Peripheral blood mononuclear cell (primary cell): ENCODE results near the genes CC2D1A, PRKACA and ADGRL1.

- PRO-cap, 8 experiments: peak in 8 of 8 experiments; most common plus-strand start chr19:13155286 (in 4); most common minus-strand start chr19:13155003 (in 8)
Measured at GRCh38 chr19:13154718-13155450, 4.7 kb downstream of the IER2 start.

DNA sequence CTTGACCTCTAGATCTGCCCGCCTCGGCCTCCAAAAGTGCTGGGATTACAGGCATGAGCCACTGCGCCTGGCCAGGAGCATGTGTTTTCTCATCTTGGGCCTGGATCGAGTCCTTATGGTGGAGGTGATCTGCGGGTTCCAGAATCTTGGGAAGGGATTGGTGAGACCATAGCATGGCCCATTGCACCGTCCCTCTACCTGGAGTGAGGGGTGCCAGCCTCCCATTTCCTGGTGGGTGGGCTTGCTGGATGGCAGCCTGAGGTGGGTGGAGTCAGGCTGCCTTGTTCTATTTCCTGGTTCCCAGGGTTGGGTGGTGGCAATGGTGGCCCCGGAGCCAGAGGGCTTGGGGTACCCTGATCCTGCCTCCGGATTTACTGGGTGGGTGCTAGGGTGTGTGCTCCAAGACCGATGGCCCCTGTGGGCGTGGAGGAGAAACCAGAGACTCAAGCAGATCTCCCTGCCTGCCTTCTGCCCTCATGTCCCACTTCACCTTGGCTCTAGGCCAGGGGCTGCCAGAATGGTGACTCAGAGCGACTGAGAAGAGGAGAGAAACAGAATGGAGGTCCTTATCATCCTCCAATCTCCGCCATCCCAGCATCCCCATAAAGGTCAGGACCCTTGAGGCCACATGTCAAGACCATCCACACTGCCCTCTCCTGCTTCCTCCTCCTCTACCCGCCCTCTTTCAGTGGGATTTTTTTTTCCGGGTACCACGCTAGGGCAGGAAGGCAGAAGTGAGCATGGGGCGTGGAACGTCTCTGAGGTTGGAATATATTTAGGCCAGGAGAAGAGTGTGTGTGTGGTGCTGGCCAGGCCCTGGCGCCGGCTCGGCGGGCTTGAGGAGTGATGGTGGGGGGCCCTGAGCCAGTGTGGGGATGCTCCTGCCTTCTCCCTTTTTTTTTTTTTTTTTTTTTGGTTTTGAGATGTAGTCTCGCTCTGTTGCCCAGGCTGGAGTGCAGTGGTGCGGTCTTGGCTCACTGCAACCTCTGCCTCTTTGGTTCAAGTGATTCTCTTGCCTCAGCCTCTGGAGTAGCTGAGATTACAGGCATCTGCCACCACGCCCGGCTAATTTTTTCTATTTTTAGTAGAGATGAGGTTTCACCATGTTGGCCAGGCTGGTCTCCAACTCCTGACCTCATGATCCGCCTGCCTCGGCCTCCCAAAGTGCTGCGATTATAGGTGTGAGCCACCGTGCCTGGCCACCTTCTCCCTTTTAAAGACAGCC lies 22.2 kb downstream of the IER2 start:
- PRO-cap, 8 experiments: peak in 3 of 8 experiments; most common plus-strand start position 515 of the sequence (in 2); most common minus-strand start position 493 of the sequence (in 2)

DNA sequence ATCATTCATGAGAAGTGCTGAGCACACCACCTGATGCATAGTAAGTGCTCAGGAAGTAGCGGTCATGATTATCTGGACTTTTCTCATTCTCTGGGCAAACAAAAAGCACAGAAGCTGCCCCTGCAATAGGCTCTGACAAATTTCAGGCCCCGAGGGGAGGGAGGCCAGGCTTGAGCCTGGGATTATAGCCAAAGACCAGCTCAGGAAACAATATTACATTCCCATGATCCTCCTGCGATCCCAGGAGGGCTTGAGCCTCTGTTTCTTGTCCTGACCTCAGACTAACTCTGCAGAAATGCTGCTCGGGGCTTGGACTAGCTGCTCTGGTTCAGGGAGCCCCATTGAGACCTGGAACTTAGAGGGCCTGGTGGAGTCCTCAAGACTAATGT lies 107.5 kb downstream of the CACNA1A start:
- PRO-cap, 8 experiments: no peak in any of the 8 experiments

DNA sequence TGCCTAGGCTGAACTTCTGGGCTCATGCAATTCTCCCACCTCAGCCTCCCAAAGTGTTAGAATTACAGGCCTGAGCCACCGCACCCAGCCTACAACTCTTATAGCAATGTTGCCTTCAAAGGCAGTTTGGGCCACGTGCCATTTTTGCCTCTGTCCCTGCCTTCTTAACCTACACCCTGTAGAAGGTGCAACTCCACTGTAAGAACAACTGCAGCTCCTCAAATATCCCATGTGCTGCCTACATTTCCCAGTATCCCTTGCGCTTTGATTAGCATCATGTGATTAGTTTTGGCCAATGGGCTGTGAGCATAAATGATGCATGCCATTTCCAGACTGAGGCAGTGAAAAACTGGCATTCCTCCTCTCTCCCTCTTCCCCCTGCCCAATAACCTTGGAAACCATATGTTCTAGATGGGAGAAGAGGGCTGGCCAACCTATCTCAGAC lies 58.6 kb upstream of the YJU2B start:
- PRO-cap, 8 experiments: no peak in any of the 8 experiments

GRCh38 chr19:13802906-13803474 lies 7.7 kb downstream of the ZSWIM4 start:
- PRO-cap, 8 experiments: no peak in any of the 8 experiments

GRCh38 chr19:13804543-13805232 lies 9.4 kb downstream of the ZSWIM4 start:
- PRO-cap, 8 experiments: peak in 1 of 8 experiments; most common plus-strand start chr19:13805139 (in 1)

DNA sequence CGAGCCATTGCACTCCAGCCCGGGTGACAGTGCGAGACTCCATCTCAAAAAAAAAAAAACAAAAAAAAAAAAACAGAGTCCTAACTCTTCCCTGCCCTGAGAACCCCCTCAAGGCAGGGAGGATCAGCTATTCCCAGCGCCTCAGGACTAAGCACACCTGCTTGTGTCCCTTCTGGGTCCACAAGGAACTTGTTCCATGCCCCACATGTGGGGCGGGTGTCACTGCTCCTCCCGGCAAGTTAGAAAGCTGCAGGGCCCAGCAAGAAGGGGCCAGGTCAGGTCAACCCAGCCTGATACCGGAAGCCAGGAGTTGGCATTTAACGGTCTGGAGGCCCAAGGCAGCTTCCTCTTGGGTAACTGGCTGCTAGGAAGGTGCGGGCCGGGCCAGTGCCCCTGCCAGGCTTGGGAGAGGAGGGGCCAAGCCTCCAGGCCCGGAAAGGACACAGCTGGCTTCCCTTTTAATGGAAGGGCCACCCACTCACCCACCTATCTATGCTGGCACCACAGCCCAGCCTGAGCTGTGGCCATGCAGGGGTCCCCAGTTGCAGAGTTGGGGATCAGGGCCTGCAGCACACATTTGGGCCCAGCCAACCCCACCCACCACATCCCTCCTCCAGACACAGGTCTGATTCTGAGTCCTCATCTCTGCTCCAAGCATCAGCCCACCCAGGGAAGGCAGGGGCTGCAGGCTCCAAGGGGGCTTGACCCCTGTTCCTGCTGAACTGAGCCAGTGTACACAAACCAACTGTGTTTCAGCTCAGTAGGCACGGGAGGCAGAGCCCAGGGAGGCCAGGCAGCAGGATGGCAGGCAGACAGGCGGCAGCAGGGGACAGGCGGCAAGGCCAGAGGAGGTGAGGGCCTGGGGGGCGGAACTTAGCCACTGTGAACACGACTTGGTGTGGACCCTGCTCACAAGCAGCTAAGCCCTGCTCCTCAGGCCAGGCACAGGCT lies 40.6 kb downstream of the ZSWIM4 start:
- PRO-cap, 8 experiments: peak in 7 of 8 experiments; most common plus-strand start position 347 of the sequence (in 3); most common minus-strand start position 145 of the sequence (in 5)

GRCh38 chr19:13886752-13887630 lies 10.1 kb downstream of the NANOS3 start:
- PRO-cap, 8 experiments: peak in 7 of 8 experiments; most common plus-strand start chr19:13887163 (in 4); most common minus-strand start chr19:13887026 (in 5)

DNA sequence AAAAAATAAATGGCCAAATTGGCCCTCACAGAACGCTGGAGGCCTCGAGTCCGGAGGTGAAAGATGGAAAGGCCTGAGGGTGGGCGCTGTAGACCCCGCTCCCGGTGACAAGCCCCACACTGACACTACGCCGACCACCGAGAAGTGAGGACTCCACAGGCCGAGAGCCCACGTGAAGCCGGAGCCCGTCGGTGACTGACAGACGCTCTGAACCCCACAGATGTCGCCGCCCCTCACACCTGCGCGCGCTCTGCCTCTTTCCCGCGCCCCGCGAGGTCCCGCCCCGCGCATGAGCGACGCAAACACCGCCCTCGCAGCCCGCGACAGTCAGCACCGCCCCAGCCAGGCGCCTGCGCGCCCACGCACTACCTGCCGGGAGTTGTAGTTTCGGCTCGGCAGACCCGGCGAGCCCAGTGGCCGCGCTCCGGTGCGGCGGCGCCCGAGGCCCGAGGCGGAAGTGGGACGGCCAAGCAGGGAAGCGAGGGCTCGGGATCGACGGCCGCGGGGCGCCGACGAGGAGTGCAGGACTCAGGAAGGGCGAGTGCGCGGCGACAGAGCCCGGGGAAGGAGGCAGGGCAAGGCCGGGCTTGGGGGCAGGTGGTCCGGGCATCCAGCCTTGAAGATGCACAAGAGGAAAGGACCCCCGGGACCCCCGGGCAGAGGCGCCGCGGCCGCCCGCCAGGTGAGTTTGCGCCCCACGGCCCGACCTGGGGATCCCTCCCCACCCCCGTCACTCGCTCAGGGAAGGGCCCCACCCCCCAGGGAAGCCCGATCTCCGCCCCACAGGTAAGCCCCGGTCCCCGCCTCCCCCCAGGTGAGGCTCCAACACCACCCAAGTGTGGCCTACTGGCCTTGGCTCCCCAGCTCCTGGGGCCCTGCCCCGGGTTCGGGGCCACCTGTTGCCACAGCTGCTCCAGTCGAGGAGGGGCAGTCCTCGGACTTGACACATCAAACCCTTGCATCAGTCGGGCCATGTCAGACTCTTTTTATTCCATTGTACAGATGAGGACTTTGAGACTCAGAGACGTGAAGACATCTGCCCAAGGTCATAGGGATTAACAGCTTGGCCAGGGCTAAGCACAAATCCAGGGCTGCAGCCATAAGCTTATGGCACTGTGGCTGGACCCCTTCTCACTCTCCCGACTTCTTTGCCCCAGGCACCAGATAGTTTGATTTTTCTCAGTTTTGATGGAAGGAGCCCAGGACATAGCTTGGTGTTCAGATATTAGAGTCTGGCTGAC lies at the start of gene CC2D1A:
TSS of gene CC2D1A (plus strand) at position 382 of the 1,241 bp plus-strand sequence.
- PRO-cap, 8 experiments: peak in 8 of 8 experiments; most common plus-strand start position 469 of the sequence (in 3); most common minus-strand start position 225 of the sequence (in 4)

GRCh38 chr19:13978167-13979275 lies 26.2 kb downstream of the DCAF15 start:
- PRO-cap, 8 experiments: peak in 7 of 8 experiments; most common plus-strand start chr19:13978993 (in 5); most common minus-strand start chr19:13978937 (in 3)

DNA sequence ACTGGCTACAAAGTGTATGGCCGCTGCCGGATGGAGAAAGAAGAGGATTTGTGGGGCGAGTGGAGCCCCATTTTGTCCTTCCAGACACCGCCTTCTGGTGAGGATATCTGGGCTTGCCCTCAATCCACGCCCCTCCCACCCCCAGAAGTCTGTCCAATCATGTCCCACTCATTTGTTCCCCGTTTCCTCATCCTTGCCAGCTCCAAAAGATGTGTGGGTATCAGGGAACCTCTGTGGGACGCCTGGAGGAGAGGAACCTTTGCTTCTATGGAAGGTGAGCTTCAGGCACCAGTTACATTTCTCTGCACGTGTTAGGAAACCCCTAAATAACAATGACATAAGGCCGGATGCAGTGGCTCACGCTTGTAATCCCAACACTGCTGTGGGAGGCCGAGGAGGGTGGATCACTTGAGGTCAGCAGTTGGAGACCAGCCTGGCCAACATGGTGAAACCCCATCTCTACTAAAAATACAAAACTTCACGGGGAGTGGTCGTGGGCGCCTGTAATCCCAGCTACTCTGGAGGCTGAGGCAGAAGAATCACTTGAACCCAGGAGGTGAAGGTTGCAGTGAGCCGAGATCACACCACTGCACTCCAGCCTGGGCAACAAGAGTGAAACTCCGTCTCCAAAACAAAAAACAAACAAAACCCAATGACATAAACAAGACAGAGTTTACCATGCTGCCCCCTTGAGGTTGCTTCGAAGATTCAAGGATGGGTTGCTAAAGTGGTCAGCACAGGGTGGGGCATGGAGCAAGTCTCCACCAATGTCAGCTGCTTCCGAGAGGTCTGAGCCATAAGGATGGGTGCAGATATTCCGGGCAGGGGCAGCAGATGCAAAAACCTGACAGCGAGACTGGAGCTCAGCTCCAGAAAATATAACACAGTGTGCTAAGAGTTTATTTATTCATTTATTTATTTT lies 11.2 kb downstream of the IL27RA start:
- PRO-cap, 8 experiments: peak in 2 of 8 experiments; most common plus-strand start position 368 of the sequence (in 2); most common minus-strand start position 148 of the sequence (in 1)

- PRO-cap, 8 experiments: peak in 7 of 8 experiments; most common plus-strand start chr19:14081650 (in 4); most common minus-strand start chr19:14081312 (in 4)
Measured at GRCh38 chr19:14080523-14081767, 4.6 kb downstream of the C19orf67 start.

GRCh38 chr19:14081843-14082360 lies 3.7 kb downstream of the C19orf67 start:
- PRO-cap, 8 experiments: peak in 7 of 8 experiments; most common plus-strand start chr19:14082090 (in 1); most common minus-strand start chr19:14082080 (in 6)

DNA sequence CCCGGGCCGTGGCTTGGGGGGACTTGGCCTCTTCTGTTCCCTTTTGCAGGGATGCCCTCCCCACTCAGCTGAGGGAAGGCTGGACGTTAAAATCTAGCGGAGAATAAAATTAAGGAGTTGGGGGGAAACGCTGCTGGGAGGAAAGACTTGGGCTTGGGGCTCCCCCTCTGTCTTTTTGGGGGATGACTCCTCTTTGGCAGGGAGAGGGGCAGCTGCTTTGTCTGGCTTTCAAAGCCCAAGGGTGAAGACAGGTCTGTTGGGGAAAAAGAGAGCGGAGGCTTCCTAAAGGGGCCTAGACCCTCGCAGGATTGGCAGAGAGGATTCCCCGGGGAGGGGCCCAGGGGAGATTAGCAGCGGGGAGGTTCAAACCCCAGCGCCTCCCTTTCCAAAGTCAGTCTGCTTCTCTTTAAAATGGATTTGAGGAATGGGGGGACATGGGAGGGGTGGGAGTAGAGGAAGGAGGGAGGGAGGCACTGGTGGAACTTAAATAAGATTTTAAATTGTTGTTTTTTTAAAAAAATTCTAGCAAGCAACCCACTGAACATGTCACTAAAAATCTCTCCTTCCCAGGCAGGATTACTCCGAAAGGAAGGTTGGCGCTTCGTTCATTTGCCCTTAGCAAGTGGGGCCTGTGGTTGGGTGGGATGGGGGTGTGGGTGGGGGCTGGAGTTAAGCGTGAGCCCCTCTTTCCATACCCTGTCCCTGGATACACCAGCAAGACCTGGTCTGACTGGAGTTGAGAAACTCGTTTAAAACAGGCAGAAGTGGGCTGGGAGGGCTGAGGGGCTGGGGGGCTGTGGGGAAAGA lies 6.7 kb upstream of the C19orf67 start:
- PRO-cap, 8 experiments: peak in 1 of 8 experiments; most common minus-strand start position 395 of the sequence (in 1)

- PRO-cap, 8 experiments: peak in 8 of 8 experiments; most common minus-strand start chr19:14117715 (in 5)
Measured at GRCh38 chr19:14117438-14117947, at the start of gene PRKACA. Gene PRKACA, minus strand, starts transcription at chr19:14117762.

DNA sequence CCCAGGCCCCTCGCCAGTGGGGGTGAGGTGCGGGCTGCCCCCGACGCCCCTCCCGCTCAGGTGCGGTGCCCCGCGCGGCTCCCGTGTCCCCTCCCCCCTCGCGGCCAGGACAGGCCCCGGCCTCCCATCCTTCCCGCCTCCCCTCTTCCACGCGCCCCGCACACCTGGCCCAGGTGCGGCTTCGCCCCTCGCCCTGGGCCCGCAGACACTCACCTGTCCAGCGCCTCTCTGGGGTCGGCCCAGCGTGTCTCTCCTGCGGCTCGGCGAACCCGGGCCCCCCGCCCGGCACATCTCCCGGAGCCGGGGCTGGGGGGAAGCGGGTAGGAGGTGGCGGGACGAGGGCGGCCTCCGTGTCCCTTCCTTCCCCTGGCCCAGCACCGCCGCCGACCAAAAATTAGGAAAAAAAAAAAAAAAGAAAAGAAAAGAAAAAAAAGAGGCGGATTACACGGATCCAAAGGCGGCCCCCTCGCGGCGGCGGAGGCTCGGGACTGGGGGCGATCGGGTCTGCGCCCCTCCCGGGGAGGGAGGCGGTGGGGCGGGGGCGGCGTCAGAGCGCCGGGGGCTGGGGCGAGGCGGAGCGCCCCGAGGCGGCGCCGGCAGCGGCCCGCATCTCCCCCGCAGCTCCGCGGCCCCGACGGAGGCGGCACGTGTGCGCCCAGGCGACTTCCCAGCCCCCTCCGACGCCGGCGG lies at the start of gene ADGRL1:
TSS of gene ADGRL1 (minus strand) at position 398 of the 690 bp plus-strand sequence.
- PRO-cap, 8 experiments: no peak in any of the 8 experiments

- PRO-cap, 8 experiments: no peak in any of the 8 experiments
Measured at GRCh38 chr19:14247496-14247825, 41.5 kb upstream of the ADGRL1 start.

- PRO-cap, 8 experiments: no peak in any of the 8 experiments
Measured at GRCh38 chr19:14283723-14284525, 78.0 kb upstream of the ADGRL1 start.

GRCh38 chr19:14393199-14393895 lies 12.1 kb downstream of the ADGRE5 start:
- PRO-cap, 8 experiments: peak in 7 of 8 experiments; most common plus-strand start chr19:14393699 (in 7)

DNA sequence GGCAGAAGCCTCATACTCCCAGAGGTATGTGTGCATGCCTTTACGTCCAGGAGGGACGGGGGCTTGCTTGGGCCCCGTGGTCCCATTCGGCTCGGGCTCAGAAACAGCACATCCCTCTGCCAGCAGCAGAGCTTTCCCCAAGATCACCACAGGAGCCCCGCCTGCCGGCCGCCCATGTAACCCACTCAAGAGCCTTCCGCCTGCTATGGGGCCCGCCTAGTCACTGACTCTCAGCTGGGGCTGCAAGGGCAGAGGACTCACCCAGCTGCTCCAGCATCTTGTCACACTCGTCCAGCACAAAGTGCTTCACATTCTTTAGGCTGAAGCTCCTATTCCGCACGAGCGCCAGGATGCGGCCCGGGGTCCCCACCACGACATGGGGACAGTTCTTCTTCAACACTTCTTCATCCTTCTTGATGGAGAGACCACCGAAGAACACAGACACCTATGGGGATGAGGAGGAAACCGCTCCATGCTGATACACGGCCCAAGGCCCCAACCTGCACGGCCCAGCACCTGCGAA lies 8.4 kb downstream of the DDX39A start:
- PRO-cap, 8 experiments: peak in 3 of 8 experiments; most common plus-strand start position 447 of the sequence (in 2); most common minus-strand start position 159 of the sequence (in 1)